Jurkat, Clone E6-1 (cell line): ENCODE data around the genes CNPY1 and RBM33.

- RRBS = no CpG with 5 or more reads among the region's 58 CpGs
Observed at GRCh38 chr7:152463893-152464387, 28.1 kb upstream of the KMT2C start.

- RRBS = no CpG with 5 or more reads among the region's 4 CpGs
Observed at GRCh38 chr7:152761918-152762348, 2.4 kb downstream of the ACTR3B start.

- RRBS = no CpG with 5 or more reads among the region's 5 CpGs
Observed at GRCh38 chr7:153406892-153407578, 645.2 kb upstream of the DPP6 start.

GRCh38 chr7:154927862-154928348 lies 75.0 kb downstream of the PAXIP1 start:
- RRBS = no CpG with 5 or more reads among the region's 3 CpGs

- RRBS = no CpG with 5 or more reads among the region's 19 CpGs
Observed at GRCh38 chr7:155226135-155226588, 71.5 kb upstream of the INSIG1 start.

GRCh38 chr7:155303040-155303961 lies 5.6 kb downstream of the INSIG1 start:
- RRBS = no CpG with 5 or more reads among the region's 11 CpGs

DNA sequence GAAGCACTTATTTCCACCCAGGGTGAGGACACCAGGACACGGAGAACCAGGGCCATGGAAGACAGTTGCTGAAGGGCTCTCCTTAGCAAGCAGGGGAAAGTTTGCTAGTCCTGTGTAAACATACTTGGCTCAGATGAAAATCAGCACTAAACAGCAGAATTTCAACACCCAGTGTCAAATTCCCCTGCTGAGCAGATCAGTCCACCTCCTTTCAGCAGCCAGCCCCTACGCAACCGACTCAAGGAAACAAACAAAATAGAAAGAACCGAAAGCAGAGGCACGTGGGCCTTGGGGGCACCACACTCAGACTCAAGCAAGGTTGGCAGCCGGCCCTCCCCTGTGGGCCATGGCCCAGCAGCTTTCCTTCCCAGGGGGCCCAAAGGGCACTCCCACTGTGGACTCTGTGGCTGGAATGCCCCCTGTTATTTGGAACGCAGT lies 19.1 kb downstream of the INSIG1 start:
- RRBS = no CpG with 5 or more reads among the region's 7 CpGs

GRCh38 chr7:155333815-155334107 lies 36.1 kb downstream of the INSIG1 start:
- RRBS = no CpG with 5 or more reads among the region's 7 CpGs

- RRBS = no CpG with 5 or more reads among the region's 10 CpGs
Observed at GRCh38 chr7:155357318-155357901, 59.7 kb downstream of the INSIG1 start.

DNA sequence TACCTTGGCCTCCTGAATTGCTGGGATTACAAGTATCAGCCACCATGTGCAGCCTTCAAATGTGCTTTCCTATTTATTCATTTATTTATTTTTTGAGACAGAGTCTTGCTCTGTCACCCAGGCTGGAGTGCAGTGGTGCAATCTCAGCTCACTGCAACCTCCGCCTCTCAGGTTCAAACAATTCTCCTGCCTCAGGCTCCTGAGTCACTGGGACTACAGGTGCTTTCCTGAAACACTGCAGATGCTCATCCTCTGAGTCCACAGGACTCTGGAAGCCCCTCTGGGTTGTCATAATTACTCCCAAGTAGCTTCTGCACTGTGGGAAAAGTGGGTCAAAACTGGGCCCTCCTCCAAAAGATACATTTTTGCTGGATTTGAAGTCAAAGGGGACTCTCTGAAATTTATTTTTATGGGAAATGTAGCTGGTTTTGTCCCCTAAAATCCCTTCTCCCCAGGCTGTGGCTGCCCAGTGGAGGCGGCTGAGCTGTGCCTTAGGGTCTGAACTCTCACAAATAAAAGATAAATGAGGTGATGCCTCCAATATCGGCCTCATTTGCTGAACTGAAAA lies at the start of gene CNPY1:
Gene CNPY1, minus strand, starts transcription at position 134 of the 568 bp plus-strand sequence.
- RRBS = no CpG with 5 or more reads among the region's 3 CpGs

DNA sequence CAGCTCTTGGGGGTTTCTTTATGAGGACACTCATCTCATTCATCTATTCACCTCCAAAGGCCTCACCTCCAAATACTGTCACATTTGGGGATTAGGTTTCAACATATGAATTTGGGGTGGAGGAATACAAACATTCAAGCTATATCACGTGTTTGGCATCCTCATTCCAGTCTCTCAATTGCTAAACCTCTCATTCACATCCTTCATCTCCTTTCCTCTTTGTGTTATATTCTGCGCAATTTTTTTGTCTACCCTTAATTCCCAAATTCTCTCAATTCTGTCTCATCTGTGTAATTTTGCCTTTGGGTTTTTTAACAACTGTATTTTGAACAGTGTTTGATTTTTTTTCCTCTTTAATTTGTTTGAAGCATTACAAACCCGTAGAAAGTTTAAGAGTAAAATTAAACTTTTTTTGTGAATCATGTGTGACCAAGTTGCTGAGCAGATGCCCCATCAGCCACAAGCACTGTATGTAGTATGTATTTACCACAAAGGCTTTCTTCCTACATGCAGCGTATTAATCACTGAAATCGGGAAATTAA lies 5.4 kb upstream of the RBM33 start:
- RRBS = no CpG with 5 or more reads among the region's 5 CpGs

- RRBS = 1% methylated on average over 66 of the region's 113 CpGs
Observed at GRCh38 chr7:155643864-155644981, at the start of gene RBM33. RBM33 (plus strand) TSS chr7:155644661.

DNA sequence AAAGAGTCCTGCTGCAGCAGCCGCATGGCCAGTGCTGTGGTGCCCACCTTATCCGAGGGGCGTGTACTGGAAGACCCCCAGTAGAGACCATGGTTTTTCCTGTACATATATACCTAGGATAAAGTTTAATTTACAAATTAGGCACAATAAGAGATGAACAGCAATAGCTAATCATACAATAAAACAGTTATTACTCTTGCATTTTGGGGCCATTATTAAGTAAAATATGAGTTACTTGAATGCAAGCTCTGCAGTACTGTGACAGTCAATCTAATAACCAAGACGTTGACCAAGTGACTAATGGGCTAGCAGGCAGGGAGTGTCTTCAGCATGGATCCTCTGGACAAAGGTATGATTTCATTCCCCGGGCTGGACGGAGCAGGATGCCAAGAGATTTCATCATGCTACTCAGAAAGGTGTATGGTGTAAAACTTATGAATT lies 81.0 kb downstream of the SHH start:
- RRBS = no CpG with 5 or more reads among the region's 6 CpGs

DNA sequence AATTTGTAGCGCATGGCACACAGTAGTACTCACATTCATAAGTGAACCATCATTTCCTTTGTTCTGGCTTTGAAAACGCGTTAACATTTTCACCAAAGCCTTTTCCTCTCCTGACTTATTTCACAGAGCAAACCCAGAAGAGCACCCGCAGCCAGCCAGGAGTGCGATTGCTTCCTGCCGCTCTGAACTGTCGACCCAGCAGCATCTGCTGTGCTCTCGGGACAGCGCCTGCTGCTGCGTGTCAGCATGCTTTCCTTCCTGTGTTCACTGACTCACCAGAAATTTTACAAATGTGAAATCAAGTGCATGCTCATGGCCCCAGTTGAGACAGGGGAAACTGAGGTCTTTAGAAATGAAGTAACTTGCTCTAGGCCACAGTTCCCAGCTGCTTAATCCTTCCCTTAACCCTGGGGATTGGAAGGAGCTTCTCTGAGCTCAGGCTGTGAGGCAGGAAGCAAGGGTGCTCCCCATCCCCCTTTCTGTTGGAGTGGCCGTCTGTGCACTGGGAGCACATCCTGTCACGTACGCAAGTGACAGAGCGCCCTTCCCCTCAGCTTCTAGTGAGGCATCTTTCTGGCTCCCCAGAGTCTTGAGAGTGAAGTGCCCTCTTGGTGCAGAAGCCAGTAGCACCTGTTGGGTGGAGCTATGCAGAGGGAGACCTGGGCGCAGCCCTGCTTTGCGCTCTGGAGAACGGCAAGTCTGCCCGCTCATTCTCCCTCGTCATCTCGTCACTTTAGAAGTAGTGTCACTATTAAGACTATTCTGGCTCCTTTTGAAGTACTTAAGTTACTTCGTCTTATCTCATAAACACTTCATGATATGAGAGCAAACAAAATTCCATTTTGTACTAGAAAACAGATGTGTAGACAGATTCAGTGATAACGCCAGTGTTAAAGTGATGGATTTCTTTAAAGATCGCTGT lies 47.9 kb downstream of the SHH start:
- RRBS = no CpG with 5 or more reads among the region's 23 CpGs

DNA sequence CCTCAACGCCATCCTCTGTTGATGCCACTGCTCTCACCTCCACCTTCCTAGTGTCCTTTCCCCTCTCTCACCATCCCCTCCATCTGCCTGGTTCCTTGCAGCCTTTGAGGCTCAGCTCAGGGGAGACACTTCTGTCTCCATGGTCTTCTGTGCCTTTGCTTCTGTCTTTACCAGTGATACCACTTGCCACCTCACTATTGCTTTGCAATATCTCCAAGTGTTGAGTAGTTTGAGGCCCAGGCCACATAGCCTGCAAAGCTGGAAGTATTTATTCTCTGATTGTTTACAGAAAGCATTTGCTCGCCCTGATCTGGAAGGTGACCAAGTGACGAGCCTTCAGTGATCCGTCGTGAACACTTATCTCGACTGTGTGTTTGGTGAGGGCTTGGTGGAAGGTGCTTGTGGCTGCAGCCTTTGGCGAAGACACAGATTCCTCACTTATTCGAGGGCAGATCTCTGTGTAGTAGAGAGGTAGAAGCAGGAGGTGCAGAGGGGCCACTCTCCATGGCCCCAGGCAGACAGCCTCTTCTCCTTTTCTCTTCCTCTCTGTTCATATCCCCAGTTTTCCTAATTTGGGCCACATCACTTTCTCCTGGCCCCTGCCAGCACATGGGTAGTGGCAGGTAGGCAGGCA lies 105.0 kb upstream of the SHH start:
- RRBS = no CpG with 5 or more reads among the region's 8 CpGs

- RRBS = no CpG with 5 or more reads among the region's 5 CpGs
Observed at GRCh38 chr7:155917765-155918237, 105.5 kb upstream of the SHH start.

DNA sequence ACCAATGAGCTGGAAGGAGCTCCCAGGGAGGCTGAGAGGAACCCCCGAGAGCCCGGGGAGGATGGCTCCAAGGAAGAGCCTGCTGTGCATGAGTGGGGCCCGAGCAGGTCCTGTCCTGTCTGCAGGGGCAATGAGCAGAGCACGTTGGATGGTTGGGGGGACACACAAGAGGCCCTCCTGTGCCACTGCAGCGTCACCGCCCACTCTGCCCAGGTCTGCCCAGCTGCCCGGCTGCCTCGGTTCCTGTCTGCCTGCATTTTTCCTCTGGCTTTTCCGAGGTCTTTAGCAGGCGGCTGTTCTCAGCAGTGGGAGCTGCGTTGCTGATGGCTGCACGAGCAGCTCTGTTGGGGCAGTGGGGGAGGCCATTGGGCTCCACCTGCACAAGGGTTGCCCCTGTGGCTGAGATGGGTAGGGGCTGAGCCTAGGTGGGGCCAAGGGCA lies 141.4 kb upstream of the SHH start:
- RRBS = no CpG with 5 or more reads among the region's 12 CpGs

DNA sequence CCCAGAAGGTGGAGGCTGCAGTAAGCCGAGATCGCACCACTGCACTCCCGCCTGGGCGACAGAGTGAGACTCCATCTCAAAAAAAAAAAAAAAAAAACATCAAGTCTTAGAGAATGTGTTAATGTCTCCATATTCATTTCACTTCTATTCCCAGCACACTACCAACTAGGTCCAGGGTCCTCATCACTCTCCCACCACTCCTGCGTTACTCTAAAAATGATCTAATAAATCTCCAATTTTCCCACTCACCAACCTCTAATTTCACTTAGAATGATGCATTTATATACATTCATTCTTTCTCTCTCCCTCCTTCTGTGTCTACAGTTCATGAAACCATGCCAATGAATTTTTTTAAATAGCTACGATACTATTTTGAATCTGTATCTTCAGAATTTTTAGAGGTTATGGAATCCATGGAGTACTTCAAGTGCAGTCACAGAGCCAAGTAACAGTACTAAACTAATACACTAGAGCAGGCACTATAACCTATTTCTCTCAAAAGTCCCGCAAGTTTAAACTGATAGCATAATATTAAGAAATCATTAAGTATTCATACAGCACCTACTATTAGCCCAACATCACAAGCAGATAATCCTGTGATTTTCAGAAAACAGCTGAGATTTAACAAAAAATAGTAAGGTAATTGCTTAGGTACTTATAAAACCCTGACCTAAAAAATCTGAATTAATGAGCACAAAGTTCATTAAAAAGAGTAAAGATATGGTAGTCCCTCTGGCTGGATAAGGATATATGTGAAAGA lies 57.2 kb downstream of the LMBR1 start:
- RRBS = no CpG with 5 or more reads among the region's 7 CpGs

GRCh38 chr7:156891873-156892891 lies 801 bp downstream of the LMBR1 start:
- RRBS = 2% methylated on average over 8 of the region's 72 CpGs

DNA sequence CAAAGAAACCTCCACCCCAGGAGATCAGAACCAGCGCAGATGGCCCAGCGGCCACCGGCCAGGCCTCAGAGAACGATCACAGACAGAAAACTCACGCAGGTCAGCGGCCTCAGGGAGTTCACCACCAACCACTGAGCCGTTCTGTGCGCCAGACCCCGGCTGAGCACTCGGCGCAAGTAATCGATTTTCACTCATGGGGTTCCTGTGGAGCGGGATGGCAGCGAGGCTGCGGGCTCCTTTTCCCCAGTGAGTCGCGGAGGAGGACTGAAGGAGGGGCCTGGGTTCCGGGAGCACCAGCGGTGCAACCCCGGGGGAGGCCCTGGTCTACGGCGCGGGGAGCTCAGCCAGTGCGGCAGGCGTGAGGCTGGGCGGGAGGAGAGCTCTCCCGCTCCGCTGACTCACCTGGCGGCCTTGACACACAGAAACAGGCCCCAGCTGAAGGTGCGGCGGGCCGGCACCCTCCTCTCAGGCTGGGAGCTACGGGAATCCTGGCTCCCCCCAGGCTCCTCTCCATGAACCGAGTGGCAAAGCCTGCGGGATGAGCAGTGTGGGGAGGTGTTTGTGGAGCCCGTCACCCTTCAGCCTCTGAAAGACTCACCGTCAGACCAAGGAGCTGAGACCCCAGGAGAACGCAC lies 6.9 kb upstream of the NOM1 start:
- RRBS = no CpG with 5 or more reads among the region's 38 CpGs